ENCODE data around the gene COA6.

DNA sequence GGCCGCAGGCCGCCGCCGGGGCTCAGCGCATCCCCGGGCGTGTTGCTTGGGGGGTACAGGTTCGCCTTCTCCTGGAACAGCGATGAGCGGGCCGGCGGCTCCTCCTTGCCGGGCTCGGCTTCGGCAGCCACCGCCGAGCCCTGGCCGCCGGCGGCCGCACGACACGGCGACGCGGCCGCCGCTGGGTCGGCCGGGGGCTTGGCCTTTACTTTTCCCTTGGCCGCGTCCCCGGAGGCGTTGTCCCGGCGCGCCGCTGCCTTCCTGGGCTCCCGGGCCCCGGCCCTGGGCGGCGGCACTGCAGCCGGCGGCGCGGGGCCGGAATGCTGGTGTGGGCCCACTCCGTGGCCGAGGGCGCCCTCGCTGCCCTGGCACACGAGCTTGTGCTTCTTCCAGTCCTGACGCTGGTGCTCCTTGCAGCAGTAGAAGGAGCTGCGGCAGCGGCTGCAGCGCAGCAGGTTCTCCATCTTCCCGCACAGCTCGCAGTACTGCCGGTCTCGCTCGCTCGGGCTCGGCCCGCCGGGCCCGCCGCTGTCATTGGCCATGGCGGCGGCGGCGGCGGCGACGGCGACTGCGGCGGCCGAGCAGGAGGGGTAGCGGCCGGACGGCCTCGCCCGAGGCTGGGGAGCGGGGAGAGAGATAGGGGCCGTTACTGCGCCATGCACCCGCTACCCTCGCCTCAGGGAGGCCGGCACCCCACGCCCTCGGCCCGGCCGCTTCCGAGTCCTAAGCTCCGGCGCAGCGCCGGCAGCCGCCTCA, 562 bp downstream of the EGLN1 start:
- PRO-cap = no peak

GRCh38 chr1:231929170-231929683, 302.6 kb downstream of the DISC1 start:
- PRO-cap = no peak

DNA sequence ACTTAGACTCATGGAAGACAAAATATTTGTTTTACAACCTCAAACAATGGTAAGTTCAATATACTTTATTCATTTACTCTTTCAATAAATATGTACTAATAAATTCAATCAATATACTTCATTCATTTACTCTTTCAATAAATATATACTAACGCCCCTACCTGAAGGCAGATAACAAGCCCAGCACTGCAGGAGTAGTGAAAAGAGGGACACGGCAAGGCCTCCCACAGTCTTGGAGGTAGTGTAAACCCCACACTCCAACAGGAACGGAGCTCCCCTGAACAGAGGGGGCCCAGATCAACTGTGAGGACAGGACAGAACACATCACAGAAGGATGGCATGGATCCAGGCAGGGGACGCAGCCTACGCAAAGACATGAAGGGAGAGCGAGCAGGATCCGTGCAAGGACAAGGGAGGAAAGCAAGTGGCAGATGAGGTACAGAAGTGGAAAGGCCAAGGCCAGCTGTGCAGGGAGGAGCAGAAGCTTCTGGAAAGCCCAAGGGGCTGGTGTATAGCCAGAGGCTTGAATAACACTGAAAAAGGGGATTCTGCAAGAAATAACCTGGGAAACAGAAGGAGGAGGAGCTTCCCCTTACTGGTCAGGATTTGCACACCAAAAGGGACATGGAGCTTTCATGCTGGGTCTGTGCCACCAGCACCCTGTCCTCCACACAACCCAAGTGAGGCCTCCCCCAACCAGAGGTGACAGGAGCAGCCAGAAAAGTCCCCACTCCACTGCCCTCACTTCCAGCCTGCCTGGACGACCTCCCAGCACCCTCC, 81.3 kb downstream of the SIPA1L2 start:
- PRO-cap = no peak

DNA sequence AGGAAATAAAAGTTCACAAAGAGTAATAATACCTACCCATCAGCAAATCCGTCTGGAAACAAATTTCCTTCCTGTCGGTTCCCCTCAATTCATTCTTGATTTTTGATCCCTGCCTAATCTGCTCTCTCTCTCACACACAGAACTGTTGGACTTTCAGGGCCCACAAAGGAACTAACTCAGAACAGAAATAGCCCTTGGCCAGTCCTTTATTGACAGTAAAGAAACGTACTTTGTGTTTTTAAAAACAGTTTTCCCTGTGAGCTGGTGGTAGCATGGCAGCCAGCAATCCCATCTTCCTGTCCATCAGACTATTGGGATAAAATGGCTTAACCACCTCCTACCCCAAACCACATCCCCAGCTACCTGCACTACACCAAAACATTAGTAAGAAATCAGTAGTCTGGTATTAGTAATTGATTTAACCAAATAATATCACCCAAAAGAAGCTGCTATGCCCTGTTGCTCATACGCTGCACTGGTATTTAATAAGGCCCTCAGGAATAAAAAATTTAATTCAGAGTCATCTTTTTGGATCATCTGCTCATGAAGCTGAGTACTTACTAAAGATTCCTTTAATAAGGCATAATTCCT, 69.9 kb downstream of the SIPA1L2 start:
- PRO-cap = no peak

GRCh38 chr1:232590427-232590734, 39.6 kb downstream of the SIPA1L2 start:
- PRO-cap = no peak

- PRO-cap = no peak
Observed at GRCh38 chr1:232690645-232690988, 60.7 kb upstream of the SIPA1L2 start.

DNA sequence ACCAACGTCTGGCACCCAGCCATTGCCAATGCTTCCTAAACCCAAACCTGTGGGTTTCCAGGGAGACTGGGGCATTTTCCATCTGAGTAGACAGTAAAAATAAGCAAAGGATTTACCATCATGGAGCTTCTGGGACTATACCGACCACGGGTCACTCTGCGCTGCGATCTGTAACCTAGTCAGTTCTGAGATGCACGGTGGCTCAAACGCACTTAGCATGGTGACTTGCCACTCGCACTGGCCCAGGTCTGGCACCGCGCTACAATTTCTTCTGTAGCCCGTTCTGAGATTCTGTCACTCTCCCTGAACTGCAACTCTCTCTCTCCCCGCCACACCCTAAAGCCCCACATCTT, 724 bp upstream of the MAP3K21 start:
- PRO-cap = no peak

DNA sequence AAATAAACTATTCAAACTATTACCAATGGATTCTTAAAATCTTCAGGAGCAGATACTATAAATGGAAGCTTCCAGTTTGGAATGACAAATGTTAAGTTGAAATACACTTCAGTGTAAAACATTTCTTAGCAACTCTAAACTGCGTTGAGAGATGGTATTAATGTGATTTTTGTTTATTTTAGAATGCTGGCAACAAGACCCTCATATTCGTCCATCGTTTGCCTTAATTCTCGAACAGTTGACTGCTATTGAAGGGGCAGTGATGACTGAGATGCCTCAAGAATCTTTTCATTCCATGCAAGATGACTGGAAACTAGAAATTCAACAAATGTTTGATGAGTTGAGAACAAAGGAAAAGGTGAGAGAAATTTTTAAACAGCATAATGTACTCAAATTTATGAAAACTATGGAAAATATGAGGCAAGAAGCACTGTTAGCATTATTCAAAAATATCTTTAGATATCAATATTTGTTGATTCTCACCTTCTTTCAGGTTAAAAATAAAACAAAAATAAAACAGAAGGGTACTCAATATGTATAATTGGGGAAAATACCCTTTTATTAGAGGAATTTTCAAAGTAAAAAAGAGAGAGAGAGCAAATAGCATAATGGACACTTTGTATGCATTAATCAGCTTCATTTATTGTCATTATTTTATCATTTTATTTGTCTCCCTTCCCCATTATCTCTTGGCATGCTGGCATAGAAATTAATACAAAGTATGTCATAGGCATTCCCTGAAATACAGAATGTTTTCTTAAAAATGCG, 27.3 kb downstream of the MAP3K21 start:
- PRO-cap = no peak

- PRO-cap = no peak
Observed at GRCh38 chr1:233369482-233370104, 42.1 kb downstream of the MAP3K21 start.

GRCh38 chr1:233638305-233639053, 24.6 kb downstream of the KCNK1 start:
- PRO-cap = no peak

GRCh38 chr1:234214950-234215558, 158.2 kb upstream of the COA6 start:
- PRO-cap = bidirectional peak, plus-strand start at chr1:234215191, minus-strand start at chr1:234215103

DNA sequence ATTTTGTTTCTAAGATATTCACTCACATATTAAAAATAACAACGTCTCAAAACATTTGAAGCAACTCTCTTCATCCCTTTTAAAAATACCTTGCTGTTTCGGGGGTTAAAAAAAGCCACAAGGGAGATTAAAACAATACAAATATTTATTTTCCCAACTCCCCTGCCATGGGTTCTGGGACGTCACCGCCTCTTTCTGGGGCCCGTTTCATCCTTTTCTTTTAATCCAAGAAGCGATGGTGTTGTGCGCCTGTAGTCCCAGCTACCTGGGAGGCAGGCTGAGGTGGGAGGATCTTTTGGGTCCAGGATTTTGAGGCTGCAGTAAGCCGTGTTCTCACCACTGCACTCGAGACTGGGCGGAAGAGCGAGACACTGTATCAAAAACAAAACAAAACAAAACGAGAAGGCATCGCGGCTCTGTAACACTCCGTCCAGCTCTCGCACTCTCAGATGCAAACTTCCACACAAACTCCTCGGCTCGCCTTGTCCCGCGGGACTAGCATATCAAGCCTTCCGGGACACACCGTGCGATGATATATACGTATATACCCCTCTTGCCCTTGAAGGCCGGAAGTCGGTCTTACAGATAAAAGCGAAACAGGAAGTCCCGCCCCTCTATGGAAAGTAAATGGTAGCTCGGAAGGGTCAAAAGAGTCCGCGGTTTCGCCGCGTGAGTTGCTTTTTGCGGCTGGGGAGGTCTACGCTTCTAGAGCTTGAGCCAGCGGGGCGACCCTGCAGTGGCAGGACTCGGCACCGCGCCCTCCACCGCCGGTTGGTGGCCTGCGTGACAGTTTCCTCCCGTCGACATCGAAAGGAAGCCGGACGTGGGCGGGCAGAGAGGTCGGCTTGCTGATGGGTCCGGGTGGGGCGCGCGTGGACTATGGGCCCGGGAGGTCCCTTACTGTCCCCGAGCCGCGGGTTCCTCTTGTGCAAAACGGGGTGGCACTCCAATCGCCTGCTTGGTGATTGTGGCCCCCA, at the start of gene COA6:
COA6 (plus strand) TSS at position 617 of the 977 bp plus-strand sequence.
- PRO-cap = unidirectional peak, plus-strand start at position 223 of the sequence; bidirectional peak, plus-strand start at position 675 of the sequence, minus-strand start at position 505 of the sequence

GRCh38 chr1:234400729-234400998, 27.4 kb downstream of the COA6 start:
- PRO-cap = no peak

DNA sequence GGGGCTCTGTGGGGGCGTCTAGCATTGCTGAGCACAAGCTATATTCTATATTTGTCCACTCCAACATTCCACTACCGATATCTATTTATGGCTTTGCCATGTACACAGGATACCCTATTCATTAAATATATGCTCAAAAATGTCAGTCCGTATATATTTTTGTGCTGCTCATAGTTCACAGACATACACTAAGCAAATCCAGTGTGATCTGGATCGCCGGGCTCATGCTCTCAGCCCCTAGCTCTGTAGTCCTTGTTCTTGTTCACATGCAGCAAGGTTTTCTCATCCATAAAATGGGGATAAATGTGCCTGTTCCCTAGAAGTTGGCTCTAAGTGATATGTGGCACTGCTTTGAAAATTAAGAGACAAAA, 26.8 kb downstream of the IRF2BP2 start:
- PRO-cap = no peak

- PRO-cap = no peak
Observed at GRCh38 chr1:234589107-234590269, 20.5 kb downstream of the IRF2BP2 start.

GRCh38 chr1:234601716-234602354, 8.1 kb downstream of the IRF2BP2 start:
- PRO-cap = no peak

DNA sequence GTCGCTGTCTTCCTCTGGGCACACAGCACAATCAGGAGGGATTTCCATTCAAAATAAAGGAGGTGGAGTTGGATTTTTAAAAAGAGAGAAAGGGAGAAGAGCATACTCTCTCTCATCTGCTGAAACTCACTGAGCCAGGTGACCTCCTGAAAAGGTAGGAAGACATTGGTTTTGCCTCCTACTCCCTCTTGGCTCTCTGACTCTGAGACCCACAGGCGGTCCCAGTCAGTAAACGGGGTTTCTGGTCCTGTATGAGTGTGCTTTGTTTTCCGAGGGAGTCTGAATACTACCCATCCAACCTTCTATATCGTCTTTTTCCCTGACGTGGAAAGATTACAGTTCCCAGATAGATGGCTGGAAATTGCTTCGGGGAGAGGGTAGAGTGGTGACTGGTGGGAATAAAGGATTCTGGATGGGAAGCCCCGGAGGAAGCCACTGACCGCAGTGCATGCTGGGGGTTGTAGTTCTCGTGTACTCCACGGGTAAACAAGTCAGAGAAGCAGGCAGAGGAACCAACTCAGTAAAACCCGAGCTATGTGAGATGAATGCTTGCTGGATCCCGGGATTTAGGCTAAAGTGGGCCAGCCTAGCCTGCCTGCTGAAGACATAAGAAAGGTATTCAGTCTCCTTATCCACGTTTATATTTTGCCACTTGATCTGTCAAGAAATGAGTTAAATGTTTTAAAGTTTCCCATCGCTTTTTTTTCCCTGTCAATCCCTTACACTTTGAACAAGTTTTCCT, 66.1 kb upstream of the IRF2BP2 start:
- PRO-cap = unidirectional peak, minus-strand start at position 400 of the sequence; unidirectional peak, minus-strand start at position 421 of the sequence

DNA sequence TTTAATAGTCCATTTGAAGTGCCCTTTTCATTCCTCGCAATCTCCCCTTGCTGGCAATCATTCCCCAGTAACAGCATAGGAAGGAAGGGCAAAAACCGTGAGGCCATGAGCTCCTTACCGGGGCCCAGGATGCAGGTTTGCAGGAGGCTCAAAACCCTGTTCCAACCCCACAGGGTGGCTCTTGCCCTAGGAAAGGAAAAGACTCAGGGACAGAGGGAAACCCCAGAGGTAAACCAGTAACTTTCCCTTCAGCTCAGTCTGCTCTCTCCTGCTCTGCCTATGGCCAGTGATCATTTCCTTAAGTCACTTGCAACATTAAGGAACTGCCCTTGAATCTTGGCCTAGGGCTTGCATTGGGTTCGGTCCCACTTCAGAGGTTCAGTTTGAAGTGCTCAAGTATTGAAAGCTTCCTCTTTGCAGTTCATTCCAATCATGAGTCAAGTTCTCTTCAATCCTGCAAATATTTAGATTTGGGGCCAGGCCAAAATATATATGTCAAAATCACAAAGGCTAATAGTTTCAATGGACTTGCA, 97.6 kb upstream of the IRF2BP2 start:
- PRO-cap = no peak

DNA sequence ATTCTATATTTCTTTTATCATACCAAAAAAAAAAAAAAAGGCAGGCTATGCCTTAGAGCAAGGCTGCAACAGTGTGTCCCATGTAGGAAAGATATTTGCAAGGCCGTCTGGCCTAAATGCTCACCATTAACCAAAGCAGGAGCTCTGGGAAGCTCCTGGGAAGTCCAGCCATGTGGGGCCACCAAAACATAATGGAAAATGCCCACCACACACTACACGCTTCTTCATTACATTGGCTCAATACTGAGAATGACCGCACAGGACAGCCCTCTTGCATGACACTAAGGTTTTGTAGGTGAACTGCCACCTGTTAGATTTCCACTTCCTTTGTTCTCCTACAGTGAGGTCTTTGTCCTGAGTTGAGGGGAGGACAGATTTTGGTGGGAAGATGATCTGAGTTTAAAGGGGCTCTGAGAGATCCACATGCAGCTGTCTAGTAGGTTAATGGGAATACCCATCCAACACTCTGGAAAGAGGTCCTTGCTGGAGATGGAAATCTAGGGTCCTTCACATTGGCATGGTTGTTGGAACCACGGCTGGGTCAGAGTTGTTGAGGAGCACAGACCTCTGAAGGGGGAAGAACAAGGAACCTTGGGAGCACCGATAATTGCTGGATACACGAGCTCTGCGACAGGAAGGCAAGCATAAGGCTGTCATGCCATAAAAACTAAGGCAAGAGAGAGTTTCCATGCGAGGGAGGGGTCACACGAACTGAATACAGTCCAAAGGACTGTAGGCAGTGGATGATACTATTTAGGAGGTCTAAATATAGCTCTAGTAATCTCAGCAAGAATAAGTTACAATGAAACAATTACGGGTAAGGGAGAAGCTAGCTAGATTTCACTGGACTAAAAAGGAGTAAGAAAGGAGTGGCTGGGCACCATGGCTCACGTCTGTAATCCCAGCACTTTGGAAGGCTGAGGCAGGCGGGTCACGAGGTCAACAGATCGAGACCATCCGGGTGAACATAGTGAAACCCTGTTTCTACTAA, 105.5 kb upstream of the IRF2BP2 start:
- PRO-cap = no peak

DNA sequence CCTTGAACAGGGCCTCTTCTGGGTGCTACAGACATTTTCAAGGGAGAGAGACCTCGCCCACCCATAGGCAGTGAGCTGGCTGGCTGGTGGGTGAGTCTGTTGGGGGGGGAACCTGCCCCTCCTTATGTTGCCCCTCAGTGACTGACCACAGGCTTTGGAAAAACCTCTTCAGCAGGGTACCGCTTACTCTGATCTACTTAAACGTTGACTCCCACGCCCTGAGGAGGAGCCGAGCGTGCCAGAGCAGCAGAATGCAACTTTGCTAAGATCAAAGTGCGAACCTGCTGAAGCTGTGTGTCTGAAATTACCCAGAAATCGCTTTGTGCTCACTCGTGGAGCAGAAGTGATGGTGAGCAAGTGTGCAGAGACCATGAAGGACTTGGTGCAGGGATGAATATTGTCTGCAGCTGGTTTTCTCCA, 158.7 kb upstream of the IRF2BP2 start:
- PRO-cap = no peak